Measurements from ENCODE around the gene GFAP.

DNA sequence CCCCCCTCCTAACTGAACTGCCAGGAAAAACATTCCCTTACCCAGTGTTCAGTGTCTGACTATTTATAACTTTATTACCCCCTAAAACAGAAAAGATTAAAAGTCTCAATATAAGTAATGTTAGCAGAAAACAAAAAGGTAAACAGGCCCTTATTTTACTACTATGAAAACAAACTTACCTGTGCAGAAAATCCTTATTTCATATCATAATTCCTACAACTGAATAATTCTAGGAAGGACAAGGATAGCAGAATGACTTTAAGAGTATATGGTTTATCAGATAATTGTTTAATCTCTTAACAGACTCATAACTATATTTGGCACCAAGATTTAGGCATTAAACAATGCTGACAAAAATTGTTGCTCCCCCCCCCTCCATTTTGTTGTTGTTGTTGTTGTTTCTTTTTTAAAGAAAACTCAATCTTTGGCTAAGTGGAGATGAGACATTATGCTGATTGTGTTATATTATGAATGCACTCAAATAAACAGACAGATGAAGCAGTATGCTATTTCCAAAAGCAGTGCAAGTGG, 36.6 kb downstream of the GPATCH8 start:
- PRO-cap = no peak

- PRO-cap = no peak
Observed at GRCh38 chr17:44533446-44533949, 23.8 kb upstream of the FZD2 start.

GRCh38 chr17:44688724-44689229, 799 bp downstream of the CCDC43 start:
- PRO-cap = no peak

- PRO-cap = no peak
Observed at GRCh38 chr17:44872430-44873039, 24.9 kb downstream of the HIGD1B start.

DNA sequence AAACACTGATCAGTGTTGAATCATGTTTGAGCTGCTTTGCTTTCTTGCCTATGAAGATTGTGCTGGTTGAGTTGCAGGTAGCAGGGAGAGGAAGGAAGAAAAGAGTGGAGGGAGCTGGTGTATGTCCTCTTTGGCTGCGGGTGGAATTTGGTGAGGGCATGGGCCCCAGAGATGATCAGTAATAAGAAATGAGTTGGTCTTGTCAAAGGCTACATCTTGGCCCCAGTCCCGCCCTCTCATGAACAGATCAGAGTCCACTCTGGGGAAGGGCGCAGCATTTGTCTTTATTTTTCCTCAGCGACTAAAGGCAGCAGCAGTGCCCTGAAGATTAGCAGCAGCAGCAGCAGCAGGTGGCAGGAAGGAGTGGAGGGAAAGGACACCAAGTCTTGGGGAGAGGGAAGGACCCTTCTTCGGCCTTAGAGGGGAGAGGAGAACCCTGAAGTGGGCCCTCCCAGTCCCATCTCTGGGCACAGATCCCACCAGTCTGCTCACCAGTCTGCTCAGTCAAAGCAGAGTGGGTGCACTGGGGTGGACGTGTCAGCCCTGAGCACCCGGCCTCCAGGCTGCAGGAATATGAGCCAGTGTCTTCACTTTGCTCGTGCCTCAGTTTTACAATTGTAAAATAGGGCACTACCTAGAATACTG, 6.0 kb downstream of the CCDC103 start:
- PRO-cap = no peak

DNA sequence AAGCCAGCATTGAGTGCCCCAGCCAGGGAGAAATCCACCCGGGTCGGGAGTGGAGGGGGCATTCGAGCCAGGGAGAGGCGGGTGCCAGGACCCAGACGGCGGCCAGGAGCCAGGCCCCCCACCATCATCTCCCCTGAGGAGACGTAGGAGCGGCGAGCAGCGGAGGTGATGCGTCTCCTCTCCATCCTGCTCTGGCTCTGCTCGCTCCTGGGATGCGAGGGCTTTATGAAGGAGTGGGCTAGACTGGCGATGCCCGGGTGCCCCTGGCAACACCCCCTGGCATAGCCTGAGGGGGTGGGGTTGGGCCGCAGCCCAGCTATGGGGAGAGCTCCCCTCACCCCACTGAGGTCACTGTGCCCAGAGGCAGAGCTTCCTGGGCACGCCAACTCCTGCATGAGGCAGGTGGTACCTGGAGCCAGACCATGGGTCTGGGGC, at the start of gene GFAP:
Gene GFAP (minus strand): TSS at position 199 of the 435 bp plus-strand sequence.
- PRO-cap = no peak

GRCh38 chr17:44923200-44923897, 8.0 kb upstream of the GFAP start:
- PRO-cap = no peak

DNA sequence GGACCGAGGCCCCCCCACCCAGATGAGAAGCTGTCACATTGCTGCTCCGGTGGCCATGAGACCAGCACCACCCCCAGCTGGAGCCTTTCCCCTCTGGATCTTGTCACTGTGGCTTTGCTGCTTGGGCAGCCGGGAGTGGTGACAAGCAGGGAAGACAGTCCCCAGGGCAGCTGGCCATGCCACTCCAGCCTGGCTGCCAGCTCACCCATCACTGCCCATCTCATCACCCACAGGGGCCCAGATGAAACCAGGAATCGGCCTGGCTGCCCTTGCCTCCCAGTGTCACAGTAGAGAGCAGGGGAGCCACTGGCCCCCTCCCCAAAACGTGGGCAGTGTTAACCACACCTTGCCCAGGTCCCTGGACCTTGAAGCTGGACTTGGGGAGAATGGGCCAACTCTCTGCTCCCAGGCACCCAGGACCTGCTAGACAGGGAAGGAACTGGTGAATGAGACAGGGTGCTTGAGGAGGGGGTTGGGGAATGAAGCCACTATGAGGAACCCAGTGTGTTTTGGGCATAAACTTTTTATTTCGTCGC, 12.5 kb upstream of the C1QL1 start:
- PRO-cap = no peak

DNA sequence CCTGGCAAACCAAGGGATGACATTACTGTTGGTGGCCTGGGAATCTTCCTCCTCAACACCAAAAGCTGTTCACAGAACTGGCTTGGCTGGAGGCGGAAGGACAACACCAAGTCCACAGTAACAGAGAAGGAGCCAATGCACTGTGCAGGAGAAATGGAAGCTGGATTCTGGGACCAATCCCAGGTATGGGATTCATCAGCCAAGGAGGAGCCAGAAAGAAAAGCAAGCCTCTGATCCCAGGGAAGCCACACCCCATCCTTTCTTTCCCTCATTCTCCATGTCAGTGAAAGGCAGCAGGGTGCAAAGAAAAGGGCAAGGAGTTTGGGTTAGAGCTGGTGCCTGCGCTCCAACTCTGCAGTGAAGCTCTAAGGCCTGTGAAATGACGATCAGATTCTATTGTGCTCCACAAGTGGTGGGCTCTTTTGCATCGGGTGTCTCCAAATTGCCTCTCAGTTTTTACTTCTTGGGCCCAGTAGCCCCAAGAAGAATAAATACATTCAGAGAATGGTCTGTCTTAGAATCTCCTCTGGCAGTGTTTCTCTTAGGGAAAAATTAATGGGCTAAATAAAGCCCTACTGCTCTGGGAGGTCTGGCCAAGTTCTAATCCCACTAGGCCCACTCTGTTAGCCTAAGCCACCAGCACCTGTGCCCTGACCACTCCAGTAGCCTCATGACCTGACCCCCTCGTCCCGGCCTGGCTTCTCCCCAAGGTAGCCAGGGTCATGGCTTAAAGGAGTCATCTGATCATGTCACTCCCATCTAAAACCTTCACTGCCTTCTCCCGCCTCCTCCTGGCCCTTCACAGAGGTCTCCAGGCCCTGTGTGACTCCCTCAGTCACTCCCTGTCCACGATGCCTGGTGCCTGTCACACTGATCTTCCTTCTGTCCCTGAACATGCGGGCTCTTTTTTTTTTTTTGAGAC, 10.8 kb downstream of the DCAKD start:
- PRO-cap = no peak

GRCh38 chr17:45122635-45123102, 9.6 kb downstream of the PLCD3 start:
- PRO-cap = no peak

DNA sequence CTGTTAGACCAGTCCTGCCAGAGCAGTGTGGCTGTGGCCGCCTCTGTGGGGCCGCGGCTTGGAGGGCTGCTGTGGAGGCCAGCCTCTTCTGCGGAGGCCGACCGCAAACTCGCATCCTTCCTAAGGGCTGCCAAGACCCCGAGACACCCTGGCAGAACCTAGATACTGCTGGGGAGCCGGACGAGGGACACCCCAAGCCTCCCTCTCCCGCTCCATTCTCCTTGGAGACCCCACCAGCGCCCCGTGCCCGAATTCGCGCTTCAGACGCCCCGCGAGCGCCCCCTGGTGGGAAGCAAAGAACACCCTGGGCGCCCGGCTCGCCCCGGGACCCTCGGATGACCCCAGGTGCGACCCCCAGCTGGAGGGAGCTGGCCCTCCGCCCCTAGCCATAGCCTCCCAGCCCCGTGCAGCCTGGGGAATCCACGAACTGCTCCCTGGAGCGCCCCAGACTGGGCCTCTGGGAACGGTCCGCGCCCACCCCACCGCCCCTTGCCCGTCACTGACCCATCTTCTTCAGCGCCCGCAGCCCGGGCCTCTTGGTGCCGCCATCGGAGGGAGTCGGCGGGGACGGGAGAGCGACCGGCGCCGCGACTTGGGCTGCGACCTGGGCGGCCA, 464 bp downstream of the PLCD3 start:
- PRO-cap = no peak

GRCh38 chr17:45149677-45150679, 1.7 kb downstream of the HEXIM1 start:
- PRO-cap = unidirectional peak, minus-strand start at chr17:45150224

DNA sequence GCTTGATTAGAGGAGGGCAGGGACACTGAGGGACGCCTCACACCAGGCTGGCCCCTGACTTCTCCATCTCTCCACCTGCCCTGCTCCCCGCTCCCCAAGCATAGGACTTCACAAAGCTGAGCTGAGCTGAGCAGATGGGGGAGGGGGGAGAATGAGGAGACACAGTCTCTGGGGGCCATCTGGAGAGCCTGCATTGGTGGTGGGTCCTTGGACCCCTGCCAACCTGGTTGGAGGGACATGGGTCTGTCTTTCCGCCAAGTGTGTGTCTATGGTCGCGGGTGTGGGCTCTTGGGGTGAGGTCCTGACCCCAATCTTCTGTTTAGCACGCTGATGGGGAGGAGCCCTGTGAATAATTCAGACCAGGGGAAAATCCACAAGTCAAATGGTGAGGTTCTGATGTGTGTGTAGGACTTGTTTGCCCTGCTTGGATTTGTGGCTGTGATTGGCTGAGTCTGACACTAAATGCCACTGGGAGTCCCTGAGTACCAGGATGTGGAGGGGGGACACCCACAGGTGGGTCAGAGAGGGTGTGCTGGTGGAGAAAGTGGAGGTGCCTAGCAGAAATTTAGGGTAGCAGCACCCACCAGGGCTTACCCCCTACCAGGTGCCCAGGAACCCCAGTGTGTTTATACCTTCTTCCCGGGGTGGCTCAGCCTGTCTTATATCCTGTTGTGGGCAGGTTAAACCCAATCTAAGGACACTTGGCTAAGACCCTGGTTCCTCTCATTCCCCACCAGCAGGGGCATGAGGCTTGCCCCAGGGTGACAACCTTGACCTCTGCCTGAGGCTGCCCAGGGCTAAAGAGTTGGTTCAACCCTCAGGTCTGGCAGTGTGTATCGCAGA, 2.1 kb downstream of the FMNL1 start:
- PRO-cap = no peak

DNA sequence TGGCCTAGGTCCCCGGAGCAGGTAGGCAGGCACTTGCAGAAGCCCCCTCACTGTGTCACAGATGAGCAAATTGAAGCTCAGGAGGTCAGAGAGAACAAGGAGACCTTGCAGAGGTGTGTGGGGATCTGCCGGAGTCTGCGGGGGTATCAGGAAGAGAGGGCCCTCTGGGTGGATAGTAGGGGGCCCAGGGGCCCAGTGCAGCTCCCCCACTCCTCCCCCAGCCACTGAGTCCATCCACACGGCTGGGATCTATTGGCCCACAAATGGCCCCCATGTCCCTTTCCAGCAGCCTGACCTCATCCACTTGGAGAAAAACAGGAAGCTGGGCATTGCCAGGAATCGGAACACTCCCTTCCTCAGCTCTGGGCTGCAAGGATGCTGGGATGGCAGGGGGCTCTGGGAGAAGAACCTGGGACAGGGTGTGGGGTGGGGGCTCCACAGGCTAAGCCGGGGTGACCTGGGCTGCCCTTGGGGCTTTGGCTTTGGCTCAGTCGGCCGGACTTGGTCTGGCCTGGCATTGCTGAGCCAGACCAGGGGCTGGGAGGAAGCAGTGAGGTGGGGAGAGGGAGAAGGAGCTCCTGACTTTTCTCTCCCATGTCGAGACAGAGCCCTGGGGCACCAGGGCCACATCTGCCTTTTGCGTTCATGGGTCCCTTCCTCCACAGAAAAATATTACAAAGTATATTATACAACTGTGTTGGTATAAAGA, 21.5 kb upstream of the MAP3K14 start:
- PRO-cap = bidirectional peak, plus-strand start at position 359 of the sequence, minus-strand start at position 226 of the sequence

DNA sequence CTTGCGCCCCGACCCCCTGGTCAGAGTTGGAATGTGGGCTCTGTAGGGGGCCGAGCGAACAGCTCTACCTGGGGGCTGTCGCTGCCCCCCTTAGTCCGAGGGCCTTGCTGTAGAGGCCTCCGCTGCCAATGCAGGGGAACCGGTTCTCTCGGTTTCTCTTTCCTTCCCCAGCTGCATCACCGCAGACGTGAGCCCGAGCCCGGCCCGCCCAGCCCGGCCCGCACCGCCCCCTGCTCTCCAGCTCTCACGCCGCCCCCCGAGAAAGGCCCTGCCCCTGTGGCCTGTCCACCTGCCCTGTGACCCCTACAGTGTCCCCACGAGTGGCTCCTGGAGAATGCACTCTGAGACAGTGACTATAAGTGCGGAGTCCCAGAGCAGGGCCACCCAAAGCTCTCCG, 1.9 kb downstream of the ARHGAP27 start:
- PRO-cap = no peak

DNA sequence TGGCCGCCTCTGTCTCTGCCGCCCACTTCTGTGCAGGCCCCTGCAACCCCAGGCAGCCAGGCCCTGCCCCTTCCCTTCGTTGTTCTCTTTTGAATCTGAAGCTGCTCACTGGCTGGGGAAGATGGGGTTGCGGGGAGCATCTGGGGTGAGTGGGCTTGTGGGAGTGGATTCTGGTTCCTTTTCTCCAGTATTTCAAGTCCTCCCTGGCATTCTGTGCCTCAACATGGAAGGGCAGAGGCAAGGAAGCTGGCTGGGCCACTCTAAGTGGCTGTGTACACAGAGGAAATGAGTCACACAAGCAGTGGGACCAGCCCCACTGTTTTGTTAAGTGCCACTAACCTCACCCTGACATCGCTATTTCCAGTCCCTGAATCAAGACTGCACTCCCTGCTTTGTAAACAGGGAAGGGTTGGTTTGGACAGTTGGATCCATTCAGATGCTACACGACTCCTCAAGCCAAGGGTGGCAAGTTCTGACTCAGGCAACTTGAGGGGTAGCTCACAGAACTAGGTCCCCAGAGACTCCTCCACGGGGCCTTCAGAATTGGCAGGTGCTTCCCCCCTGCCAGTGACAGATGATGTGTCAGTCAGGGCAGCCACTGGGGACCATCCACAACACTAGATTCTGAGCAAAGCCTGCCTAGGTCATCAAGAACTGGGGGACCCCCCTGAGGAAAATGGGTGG, 28.7 kb downstream of the PLEKHM1 start:
- PRO-cap = unidirectional peak, plus-strand start at position 354 of the sequence

DNA sequence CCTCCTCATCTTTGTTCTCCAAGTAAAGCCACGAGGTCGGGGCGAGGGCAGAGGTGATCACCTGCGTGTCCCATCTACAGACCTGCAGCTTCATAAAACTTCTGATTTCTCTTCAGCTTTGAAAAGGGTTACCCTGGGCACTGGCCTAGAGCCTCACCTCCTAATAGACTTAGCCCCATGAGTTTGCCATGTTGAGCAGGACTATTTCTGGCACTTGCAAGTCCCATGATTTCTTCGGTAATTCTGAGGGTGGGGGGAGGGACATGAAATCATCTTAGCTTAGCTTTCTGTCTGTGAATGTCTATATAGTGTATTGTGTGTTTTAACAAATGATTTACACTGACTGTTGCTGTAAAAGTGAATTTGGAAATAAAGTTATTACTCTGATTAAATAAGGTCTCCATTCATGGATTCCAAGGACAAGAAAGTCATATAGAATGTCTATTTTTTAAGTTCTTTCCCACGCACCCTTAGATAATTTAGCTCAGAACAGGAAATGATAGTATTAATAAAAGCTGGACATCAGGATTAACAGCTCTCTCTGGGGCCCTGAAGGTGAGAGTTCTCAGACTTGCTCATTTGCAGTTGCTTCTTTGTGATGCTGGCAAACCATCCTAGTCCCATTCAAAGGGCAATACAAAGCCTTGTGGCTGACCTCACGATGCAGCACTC, 29.0 kb downstream of the STH start:
- PRO-cap = no peak

DNA sequence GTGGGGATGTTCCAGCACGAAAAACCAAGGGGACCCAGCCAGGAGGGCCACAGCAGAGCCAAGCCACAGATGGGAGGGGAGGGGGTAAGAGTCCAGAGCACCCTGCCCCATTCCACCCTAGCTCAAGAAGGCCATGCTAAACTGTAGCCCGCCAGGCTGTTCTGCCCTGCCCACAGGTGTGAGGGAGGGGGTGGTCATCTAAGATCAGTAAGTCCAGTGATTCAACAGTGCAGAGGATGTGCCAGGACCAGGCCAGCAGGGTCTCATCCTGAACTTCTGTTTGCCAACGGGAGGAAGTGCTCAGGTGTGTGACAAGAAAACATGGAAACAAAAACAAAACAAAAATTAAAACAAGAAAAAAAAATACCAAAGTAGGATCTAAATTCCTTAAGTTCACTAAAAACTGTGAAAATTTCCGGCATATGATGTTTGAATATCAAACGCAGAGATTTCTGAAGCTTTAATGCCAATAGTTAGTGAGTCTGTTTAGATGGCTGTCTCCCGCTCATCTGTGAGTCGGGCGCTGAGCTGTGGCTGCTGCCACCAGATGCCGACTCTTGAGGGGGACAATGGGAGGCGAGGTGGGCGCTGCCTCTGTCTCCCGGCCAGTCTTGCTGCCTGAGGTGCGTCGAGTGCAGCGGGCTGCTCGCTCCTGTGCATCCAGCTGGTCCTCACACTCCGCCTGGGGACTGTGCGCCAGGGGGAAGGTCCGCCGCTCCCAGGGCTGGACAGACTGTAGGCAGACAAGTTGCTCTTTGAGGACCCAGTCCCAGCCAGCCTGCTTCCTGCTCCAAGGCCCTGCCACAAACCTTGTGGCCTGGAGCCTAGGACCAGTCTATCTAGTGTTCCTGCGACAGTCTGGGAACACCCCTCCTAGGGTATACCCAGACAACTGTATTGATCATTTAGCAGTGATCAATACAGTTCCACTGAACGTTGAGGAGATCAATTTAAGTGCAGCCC, 32.2 kb downstream of the STH start:
- PRO-cap = no peak

GRCh38 chr17:46171833-46172378, 21.3 kb downstream of the KANSL1 start:
- PRO-cap = no peak

DNA sequence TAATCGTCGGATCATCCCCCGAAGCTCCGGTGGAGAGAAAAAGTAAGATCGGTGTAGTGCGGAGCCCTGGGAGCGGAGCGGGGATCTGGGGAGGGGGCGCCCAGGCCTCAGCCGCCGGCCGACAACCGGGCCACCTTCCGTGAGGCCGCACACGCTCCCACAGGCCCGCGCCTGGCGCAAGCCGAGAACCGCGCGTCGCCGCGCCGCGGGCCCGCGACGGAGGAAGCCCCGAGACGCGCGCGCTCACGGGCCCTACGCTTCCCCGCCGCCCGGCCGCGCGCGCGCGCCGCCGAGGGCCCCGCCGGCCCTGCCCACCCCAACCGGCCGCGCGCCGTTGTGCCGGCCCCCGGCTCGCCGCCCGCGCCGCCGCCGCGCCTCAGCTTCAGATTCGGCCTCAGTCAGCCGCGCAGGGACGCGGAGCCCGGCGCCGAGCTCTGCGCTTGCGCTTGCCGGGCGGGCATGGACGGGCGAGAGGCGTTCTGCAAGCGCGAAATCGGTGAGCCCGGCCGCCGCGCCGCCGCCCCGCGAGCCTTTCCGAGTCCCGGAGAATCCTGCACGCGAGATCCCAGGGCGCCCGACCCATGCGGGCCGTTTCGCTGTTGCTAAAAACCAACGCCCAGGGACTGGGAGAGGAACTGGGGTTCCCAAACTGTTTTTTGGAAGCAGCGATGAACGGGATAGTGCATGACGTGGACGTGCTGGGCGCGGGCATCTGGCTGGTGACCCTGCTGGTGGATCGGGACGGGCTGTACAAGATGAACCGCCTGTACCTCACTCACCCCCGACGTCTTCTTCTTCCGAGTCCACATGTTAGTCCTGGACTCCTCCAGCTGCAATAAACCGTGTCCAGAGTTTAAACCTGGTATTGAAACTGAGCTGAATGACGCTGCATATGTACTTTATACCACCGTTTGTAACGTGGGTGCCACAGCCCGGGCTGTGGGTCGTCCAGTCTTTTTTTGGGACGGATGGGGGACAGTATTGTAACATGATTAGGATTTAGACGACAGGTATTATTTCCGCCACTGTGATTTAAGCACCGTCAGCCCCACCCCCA, 27.9 kb upstream of the LRRC37A start:
- PRO-cap = bidirectional peak, plus-strand start at position 397 of the sequence, minus-strand start at position 267 of the sequence

Measured in parotid gland (tissue), 1 donor.